Colic lymph node (tissue), 1 donor: ENCODE data around the genes ATP5MJ, CEP170B, CDCA4 and BRF1.

GRCh38 chr14:103752815-103753431 lies 37.3 kb downstream of the ZFYVE21 start:
- PRO-cap, result no peak

- PRO-cap, result no peak
These were observed 32.6 kb upstream of the PPP1R13B start for GRCh38 chr14:103879619-103880785.

DNA sequence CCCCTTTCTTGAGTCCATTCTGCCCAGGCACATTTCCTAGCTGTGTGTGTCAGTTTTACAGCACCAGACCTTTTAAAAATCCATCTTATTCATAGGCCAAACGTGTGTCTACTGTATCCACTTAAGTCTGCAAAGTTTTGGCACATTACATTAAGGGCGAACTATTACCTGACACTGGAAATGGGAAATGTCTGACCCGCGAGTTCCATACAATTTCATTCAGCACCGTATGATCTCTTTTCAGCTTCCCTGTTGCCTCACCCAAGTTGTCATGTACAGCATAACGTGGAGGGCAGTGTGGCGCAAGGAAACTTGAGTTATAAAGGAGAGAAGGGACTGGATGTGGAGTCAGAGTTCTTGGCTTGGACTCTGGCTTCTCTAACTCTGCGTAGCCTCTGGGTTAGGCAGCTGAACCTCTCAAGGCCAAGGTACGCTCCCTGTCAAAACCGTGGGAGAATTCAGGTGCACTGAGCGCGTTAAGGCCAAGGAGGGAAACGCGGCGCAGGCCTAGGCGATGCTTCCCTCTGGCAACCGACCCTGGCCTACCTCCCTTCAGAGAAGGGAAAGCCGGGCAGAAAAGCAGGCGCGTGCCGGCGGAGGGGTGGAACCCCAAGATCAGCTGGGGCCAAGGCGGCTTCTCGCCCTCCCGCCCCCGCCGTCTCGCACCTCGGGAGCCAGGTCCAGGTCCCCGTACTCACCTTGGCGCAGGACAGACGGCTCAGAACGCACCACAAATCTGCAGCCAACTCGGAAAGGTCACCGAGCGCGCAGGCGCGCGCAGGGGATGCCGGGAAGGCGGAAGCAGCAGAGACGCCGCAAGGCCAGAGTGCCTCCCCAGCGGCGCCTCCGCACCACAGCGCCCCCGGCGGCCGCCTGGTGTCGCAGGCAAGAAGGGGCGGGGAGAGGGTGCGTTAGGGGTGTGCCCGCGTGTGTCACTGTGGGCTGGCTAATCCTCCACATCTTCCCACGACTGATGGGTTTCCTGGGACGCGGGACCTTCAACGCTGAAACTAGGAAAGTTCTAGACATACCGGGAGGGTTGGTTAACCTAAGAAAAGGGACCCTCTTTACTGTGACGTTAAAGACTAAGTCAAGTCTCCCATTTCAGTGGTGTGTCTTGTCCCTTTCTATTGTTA lies at the start of gene ATP5MJ:
Gene ATP5MJ, minus strand, starts transcription at position 758 of the 1,136 bp plus-strand sequence.
- PRO-cap, result unidirectional peak, minus-strand start at position 758 of the sequence

DNA sequence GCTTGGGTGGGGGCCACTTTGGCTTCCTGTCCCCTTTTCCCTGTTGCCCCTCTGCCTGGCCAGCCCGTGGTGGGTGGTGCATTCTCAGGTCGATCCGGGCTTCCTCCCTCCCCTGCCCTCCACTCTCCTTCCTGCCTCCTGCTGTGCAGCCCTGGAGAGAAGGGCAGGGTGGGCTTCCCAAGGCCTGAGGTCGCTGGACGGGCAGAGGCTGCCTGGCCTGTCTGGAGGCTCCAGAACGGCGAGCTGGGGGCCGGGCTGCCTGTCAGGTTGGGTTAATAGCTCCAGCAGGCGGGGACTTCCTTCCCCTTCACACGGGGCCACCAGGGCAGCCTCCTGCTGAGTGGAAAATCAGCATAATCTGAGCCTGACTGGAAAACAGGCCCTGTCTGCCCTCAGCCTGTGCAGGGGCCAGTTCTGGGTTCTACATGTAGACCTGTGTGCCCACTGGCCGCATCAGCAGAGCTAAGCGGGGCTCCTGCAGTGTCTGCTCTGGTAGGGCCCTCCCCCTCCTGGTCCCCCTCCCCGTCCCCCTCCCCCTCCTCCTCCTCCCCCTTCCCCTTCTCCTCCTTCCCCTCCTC lies 11.3 kb downstream of the KIF26A start:
- PRO-cap, result no peak

- PRO-cap, result no peak
These were observed 46.8 kb downstream of the KIF26A start for GRCh38 chr14:104185040-104185640.

DNA sequence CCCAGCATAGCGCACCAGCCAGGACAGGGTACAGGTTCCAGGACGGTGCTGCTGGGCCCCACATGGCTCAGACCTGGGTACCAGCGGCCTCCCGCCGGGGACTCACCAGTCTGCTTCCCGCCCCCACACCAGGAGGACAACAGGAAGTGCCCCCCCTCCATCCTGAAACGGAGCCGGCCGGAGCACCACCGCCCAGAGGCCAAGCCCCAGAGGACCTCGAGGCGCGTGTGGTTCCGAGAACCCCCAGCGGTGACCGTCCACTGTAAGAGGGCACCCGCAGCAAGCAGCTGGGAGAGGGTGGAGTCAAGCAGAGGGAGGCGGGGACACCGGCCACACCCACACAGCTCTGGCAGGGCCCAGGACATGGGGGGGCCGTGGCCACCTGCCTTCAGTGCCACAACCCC lies 8.1 kb downstream of the C14orf180 start:
- PRO-cap, result no peak

DNA sequence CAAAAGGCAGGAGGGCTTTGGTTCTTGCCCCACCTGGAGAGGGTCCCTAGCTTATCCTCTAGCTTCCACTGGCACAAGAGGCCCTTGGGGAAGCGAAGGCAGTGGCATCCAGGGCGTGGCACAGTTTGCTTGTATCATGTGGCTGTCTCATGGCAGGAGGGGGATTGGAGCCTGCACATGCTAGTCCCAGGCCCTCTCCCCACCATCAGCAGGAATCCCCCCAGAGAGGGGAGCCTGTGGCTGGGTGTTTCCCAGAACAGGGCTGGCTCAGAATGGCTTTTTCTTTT lies 10.2 kb downstream of the ADSS1 start:
- PRO-cap, result no peak

GRCh38 chr14:104746763-104747347 lies 6.1 kb upstream of the SIVA1 start:
- PRO-cap, result no peak

DNA sequence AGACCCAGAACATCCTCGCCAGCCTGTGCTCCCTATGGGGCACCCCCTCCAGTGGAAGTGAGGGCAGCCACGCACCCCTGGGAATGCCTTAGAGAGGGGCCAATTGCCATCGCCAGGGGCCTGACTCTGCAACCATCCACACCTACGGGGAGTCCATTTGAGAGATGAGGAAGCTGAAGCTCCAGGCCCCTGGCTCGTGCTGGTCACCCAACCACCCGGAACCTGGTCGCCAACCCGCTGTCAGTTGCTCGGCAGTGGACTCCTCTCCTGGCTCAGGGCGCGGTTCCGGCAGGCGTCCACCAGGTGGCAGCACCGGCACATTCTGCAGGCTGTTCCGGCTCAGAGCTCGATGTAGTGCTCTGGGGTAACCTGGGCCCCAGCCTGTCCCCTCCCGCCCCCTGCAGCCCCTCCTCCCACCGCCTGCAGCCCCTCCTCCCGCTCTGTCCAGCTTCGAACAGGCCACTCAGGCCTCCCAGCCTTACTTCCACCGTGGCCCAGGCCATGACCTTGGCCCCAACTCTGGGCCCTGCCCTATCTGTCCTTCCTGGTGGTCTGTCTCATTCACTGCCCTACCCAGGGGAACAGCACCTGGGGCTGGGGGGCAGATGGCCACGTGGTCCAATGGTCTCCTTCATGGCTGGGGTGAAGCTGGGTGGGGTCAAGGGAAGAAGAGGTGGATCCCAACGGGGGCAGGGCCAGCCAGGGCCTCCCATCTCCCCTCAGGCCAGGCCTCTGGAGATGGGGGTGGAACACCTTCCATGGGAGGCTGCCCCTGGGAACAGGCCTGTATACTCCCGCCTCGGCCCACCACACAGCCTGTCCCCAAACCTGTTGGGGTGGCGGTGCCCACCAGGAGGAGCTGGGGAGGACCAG lies 15.7 kb downstream of the SIVA1 start:
- PRO-cap, result no peak

- PRO-cap, result no peak
These were observed 2.8 kb upstream of the CEP170B start for GRCh38 chr14:104862062-104862939.

DNA sequence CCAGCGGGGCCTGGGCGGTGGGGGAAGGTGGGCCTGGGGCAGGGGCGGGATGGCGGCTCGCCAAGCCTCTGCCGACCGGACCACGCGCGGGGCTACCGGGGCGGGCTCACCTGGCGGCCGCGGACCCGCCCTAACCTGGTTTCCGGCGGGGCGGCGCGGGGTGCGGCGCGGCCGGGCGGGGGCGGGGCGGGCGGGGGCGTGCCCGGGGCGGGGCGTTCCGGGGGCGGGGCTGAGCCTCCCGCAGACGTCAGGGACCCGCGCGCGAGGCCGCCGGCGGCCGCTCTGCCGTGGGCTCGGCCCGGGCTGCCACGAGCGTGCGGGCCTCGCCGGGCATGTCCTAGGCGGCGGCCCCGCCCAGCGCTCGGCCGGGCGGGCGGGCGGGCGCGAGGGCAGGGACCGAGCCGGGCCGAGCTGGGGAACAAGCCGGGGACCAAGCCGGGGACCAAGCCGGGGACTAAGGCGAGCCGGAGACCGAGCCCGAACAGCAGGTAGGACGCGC lies at the start of gene CEP170B:
Gene CEP170B, plus strand, starts transcription at position 243 of the 499 bp plus-strand sequence.
- PRO-cap, result bidirectional peak, plus-strand start at position 243 of the sequence, minus-strand start at position 127 of the sequence

DNA sequence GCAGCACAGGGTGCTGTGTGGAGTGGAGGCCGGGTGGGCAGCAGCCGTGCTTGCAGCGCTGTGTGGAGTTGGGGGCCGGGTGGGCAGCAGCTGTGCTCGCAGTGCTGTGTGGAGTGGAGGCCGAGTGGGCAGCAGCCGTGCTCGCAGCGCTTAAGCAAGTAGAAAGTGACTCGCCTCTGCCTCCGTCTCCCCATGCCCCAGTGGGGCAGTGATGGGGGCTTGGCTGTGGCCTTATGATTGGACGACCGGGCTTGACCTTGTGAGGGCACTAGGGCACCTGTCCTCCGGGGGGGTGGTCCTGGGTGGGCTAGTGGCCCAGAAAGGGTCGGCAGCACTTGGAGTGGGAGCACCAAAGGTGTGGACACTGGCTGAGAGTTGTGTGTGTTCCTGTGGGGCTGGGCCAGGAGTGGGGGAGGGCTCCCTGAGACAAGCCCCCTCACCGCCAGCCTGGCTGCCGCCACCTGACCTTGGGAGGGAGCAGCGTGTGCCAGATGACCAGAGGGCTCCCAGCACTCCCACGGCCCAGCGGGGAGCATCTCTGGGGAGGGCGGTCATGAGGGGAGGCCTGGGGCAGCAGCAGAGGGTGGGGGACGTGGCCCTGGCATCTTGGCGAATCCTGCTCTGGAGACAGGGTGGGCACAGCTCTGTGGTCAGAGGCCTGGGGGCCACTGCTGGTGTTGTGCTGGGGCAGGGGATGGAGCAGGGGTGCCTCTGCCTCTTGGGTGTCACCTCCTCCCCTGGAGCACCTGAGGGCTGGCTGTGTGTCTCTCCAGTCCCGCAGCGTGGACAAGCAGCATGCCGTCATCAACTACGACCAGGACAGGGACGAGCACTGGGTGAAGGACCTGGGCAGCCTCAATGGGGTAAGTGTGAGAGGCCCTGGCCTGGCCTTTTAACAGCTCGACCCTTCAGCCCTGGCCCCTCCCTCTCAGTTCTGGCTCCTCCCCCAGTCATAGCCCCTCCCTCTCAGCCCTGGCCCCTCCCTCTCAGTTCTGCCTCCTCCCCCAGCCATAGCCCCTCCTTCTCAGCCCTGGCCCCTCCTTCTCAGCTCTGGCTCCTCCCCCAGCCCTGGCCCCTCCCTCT lies 10.8 kb downstream of the CEP170B start:
- PRO-cap, result no peak

DNA sequence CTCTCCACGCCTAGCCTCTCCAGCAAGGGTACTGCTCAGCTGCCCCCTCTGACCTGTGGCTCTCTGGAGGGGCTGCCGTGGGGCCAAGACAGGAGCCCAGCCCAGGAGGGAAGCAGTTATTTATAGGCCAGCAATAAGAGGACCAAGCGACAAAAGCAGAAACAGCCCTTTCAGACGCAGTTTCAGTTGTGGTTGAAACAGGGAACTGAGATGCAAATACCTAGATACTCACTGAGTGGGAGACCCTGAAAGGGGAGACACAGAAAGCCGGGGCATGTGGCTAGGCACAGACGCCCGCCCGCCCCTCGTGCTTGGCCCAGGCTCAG lies 1.8 kb downstream of the PLD4 start:
- PRO-cap, result unidirectional peak, plus-strand start at position 262 of the sequence

GRCh38 chr14:104968533-104969702 lies 9.3 kb downstream of the AHNAK2 start:
- PRO-cap, result no peak

GRCh38 chr14:105020736-105021577 lies at the start of gene CDCA4:
CDCA4 (minus strand) TSS chr14:105021083.
- PRO-cap, result unidirectional peak, minus-strand start at chr14:105021052; unidirectional peak, plus-strand start at chr14:105021449

- PRO-cap, result no peak
These were observed 11.8 kb upstream of the CDCA4 start for GRCh38 chr14:105032671-105033083.

DNA sequence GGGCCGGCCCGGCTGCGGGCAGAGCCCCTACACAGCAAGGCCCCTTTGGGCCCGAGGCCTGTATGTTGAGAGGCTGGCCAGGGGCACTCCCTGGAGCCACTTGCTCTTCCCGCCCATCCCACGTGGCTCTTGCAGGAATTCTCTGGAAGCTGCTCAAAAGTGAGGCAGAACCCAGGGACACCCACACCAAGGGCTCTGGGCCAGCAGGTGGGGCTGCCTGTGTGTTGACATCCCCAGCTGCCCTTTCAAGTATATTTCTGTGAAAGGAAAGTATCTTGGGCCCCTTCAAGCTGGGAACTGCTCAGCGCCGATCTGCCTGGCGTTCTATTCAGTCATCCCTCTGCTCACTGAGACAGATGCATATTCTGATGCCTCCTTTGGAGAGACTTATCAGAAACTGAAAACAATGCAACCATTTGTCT lies 6.1 kb downstream of the GPR132 start:
- PRO-cap, result no peak

DNA sequence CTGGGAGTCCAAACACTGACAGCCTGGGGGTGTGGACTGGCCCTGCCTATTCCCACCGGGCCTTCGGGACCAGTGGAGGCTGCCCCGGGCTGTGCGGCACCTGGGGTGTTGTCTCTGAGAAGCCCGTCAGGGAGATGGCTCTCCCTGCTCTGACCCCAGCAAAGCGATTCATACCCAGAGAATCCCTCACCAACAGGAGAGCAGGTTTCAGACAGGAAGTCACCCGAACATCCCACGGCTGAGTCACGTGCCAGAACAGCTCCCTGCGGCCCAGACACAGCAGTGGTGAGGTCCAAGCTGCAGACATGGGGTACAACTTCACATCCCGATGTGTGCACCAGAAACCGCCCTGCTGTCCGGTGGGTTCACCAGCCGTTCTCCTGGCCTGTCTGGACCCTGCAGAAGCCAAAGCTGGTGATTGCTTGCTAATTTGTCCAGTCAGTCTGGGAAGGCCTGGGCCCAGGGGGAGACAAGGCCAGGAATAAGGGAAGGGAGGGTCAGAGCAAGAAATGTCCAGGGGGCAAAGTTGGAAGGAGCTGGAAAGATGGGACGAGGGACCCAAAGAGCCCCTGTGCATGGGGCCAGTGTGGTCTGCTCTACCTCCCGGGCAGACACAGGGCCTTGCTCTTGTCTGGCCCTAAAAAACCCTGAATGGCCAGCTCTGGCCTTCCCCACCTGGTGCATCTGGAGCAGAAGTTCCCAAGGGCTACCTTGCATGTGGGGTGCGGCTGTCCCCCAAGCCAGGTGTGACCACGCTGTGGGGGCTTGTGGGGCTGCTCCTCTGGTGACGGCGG lies 2.2 kb upstream of the GPR132 start:
- PRO-cap, result bidirectional peak, plus-strand start at position 277 of the sequence, minus-strand start at position 172 of the sequence

GRCh38 chr14:105257465-105257946 lies 9.2 kb downstream of the BTBD6 start:
- PRO-cap, result no peak

- PRO-cap, result bidirectional peak, plus-strand start at chr14:105301045, minus-strand start at chr14:105300998; bidirectional peak, plus-strand start at chr14:105301593, minus-strand start at chr14:105301285
These were observed at the start of gene BRF1 for GRCh38 chr14:105300462-105301447. BRF1 (minus strand) TSS chr14:105301001.